Mesenteric fat pad (tissue), 1 donor: ENCODE measurements around a stretch of chr11.

DNA sequence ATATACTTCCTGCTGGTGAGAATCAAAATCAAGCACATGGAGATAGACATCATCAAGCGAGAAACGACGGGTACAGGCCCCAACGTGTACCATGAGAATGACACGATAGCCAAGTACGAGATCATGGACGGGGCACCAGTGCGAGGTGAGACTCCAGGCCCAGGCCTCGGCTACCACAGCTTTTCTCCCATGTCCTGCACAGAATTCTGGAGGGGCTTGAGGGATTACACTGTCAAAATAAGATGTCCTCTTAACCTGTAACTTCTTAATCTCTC lies 10.1 kb downstream of the THYN1 start:
- PRO-cap = no peak

DNA sequence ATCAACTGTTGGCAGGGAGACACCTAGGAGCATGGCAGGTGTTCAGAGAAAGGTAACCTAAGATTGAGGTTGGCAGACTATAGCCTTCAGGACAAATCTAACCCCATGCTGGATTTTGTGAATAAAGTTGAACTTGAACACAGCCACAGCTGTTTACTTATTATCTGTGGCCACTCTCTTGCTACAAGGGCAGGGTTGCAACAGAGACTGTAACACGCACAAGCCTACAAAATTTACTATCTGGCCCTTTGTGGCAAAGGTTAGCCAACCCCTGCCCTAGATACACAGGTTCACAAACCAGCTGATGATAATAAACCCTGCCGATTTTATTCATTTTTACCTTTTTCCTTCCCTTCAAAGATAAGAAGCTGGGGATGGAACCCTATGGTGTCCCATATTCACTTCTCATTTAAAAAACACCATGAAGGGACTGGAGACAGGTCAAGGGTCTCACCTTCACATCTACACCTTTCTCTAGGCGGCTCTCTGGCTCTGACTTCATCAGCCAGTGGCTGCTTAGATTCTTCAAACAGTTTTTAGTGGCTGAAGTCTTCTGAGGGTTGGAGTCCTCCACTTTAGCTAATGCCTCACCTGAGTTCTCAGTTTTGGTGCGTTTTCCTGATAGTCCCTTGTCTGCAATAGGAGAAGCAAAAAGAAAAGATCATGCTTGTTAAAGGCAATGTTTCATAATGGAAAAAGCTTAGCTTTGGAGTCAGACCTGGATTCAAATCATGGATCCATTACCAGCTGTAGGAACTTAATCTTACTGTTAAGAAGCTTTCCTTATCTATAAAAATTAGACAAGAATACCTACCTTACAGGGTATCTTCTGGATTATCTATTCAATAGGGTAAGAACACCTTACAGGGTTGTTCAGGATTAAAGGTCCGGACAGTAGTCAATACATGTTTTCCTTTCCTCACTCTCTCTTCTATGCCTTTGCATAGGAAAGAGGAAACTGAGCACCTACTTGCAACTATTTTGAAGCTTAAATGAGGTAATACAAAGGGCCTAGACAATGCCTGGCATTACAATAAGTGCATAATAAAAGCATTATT lies 2.1 kb downstream of the THYN1 start:
- PRO-cap = no peak